A673 (cell line): ENCODE measurements around a stretch of chr6.

DNA sequence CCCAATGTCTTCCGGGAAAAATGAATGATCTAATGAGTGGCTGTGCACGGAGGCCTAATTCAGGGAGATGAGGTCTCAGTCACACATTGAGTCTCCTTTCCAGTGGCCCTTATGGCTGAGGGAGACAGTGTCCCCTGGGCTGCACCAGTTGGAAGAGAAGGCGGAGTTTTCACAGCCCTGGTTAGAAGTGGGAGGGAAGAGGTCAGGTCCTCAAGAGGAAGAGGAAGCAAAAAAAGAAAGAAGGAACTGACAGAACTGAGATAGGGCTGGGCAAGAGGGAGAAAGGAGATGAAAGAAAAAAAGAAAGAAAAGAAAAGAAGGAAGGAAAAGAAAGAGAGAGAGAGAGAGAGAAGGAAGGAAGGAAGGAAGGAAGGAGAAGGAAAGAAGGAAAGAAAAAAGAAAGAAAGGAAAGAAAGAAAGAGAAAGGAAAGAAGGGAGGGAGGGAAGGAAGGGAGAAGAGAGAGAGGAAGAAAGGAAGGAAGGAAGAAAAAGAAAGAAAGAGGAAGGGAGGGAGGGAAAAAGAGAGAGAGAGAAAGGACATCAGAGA, 5.1 kb upstream of the FUCA2 start:
- PRO-cap, result no peak

DNA sequence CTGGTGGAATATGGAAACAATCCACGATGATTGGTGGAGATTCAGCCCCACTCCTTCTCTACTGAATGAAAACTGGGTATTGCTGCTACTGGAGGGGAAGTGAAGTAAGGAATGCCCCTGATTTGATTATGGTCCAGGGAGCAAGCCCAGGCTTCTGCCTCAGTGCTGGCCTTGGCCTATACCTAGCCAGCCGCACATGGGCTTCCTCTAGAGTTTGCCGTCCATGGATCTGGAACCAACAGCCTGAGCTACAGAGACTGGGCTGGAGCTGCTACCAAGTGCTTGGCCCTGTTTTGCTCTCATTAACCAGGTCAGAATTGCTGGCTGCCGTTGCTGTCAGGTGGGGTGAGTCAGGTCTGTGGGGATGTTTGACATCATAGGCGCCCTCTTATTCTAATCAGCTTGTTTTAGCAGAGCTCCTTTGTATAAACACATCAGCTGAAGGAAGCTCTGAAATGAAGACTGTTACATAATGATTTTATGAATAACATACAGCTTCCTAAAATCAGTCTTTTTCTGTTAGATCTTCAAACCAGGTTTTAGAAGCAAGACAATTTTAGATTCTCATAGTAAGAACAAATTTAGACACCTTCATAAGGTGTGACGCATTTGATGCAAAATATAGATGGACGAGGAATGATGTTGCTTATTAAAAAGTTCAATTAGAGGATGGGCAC, 83.1 kb upstream of the PHACTR2 start:
- PRO-cap, result no peak

DNA sequence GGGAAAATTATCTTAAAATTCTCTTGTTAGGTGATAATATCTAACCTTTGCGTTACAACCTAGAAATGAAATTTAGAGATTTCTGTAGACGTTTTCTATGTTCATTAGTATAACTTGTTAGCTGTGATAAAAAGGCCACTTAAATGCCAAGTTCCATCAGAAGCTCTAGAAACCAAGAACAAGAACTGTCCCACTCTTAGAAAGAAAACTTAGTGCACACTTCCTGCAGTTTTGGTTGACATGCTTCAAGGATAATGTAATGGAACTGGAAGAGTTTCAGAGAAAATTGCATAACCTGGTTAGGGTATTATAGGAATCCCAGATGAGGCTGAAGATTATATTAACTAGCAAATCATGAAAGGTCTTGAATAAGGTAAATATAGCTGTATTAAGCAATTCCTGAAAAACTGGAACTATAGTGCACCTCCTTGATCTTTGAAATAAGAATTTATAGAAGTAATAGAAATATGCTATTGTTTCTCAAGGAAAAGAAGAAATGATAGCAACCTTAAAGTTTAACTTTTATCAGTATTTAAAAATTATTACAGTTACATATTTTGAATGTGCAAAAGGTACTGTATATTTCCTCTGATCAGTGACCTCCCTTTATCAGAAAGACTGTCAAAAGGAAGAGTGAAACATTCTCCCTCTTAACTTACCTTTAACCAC, 1.8 kb upstream of the PHACTR2 start:
- PRO-cap, result no peak

GRCh38 chr6:143707815-143708274, 30.1 kb downstream of the PHACTR2 start:
- PRO-cap, result no peak

DNA sequence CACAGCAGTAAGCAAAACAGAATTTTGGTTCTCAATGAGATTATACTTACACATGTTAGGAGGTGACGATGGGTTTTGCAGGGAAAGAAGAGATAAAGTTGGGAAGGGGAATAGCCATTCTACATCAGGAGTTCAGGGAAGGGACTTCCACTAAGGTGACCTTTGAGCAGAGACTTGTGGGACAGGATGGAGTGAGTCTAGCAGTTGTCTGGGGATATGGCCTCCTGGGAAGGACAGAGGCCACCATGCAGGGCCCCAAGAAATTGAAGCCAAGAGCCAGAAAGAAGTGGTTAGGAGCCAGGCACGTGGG, 66.6 kb downstream of the PHACTR2 start:
- PRO-cap, result no peak

DNA sequence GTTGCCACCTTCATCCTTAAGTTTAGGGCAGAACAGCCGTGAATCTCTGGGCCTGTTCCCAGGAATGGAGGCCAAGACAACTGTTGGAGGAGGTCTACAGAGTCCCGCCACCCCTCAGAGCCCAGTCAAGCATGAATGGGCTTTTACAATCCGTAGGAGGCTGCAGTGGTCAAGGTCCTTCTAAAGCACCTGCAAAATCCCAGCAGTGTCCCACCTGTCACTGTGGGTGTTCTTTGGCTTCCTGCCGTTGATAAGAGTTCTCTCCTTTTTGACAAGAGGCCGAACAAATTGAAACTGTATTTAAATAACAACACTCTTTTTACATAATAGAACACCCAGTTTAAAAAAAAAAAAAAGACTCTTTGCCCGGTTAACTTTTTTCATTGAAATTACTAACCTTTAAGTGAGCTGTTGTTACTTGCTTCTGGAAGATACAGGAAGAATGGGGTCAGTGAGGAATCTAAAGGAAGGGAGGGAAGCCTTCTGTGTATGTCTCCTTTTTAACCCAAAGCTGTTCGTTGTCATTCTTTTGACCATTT, 68.8 kb downstream of the PHACTR2 start:
- PRO-cap, result no peak

DNA sequence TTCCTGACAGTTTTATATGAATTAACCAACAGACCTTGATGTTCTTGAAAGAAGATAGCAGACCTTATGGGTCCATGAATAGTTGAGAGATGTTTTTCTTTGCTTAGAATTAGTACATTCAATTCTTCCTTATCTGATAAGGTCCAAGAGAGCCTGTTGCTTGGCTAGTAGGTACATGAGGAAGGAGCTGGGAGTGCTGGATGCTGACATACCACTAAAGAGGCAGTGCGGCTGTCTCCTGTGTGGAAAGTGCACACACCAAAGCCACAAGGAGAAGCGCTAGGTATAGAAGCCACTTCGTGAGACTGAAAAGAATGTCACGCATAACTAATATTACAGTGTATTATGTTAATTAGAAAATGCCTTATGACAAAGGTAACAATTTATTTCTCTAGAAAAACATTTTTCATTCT, 77.7 kb downstream of the PHACTR2 start:
- PRO-cap, result no peak

GRCh38 chr6:144064391-144064864, 30.9 kb downstream of the SF3B5 start:
- PRO-cap, result no peak

GRCh38 chr6:144152783-144153962, 2.9 kb downstream of the STX11 start:
- PRO-cap, result no peak

GRCh38 chr6:144171099-144171382, 20.7 kb downstream of the STX11 start:
- PRO-cap, result no peak

DNA sequence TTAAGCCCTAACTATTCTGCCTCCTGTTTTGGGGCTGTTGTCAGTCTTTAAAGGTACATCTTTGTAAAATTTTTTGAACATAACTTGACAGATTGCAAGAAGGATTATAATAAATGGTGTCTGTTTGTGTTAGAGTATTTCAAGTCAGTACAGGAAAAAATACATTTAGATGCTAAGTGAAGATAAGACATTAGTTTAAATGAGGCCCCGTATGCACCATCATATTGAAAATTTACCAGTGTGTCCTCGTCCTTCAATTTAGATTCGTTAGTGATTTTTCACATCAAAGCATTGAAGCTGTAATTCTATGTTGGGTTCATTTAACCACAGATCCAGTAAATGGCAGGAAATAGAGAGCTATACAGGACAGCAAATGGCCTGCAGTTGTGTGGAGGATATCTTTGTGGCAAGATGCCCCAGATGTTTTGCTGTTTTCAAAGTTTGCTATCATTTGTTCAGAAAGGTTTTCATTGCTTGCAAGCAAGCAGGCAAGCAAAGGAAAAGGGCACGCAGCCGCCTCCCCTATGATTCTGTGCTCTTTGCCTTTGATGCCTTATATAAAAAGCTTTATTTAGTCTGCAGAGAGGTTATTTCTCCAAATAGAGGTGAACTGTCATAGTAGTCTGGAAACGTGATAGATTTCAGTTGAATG, 66.1 kb downstream of the UTRN start:
- PRO-cap, result no peak

GRCh38 chr6:144659067-144660341, 374.4 kb downstream of the UTRN start:
- PRO-cap, result no peak

DNA sequence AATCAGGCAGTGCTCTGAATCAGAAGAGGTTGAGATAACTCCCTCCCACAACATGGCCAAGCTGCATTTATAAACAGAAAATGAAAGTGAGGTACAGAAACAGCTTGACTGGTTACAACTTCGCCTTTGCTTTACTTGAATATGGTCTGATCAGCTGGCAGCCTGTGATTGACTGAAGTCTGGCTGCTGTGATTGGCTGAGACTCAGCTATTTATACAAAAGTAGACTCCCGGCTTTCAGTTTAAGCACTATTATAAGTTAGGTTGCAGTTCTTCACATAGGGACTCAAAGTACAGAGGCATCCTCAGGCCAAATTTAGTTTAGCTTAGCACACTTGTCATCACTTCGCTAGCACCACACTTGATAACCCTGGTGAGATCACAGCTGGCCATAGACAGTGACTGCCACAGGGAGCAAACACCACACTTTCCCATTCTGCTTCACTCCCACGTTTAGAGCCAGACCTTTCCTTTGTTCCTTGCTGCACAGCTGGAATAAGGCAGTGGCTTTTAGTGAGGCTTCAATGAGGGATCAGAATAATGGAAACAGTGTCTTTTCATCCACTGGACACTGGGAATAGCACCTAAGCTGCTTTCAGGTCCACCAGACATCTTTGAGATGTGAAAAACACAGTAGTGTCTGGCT, 362.5 kb downstream of the EPM2A start:
- PRO-cap, result no peak

DNA sequence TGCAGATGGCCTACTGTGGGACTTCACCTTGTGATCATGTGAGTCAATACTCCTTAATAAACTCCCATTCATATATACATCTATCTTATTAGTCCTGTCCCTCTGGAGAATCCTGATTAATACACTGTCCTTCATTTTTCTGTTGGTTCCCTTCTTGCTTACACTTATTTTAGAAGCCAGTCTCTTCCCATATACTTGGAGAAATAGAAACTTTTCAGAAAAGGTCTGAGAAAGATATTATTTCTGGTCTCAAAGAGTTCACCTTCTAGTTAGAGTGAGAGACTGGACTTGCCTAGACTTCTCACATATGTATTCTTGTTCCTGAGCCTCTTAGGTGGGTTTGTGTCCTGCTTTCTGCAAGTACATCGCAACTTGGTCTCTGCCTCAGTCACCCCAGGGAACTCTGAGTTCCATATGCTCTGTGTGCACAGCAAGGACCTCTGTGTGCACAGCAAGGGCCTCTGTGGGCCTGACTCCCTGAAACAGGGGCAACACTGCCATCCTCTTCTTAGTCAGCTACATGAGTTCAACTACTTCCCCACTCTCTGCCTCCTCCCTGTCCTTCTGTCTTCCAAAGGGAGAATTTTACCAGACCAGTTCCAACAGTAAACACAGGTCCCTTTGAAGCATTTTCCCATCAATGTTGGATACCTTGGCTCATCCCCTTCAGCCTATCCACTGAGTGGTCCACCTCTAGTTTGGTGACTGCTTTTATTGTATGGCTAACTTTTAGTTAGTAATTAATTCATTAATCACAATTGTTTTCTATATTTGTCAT, 256.6 kb downstream of the ADGB start:
- PRO-cap, result no peak

GRCh38 chr6:147131781-147132208, 72.4 kb upstream of the STXBP5 start:
- PRO-cap, result no peak

DNA sequence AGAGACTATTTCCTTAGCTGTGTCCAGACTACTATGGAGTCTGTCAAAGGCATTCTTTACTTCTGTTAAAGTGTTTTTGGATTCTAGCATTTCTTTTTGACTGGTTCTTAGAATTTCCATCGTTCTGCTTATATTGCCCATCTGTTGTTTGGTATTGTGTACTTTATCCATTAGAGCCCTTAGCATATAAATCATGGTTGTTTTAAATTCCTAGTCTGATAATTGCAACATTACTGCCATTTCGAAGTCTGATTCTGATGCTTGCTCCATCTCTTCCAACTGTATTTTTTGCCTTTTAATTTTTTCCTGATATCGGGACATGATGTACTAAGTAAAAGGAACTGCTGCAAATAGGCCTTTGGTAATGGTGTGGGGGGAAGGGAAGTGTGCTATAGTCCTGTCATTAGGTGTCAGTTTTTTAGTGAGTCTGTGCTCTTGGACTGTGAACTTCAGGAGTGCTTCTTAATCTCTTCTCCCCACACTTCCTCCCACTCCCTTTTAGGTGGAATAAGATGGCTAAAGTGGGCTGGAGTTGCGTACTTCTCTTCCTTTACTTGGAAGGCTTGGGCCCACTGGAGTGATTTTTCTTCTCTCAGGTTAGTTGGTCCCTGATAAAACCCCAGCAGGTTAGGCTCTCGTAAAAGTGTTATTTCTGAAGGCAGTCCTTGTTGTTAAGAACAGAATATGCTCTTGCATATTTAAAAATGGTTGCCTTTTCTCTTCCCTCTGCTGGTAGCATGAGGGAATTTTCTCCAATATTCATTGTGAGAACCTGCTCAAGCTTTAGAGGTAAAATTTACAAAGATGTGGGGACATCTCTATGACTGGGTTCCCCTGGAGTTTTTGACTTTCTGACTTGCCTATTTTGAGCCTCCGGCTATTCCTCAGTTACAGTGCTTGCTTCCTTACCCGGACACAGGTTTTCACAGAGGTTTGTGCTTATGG, 18.1 kb downstream of the STXBP5 start:
- PRO-cap, result no peak

- PRO-cap, result no peak
These were observed 46.4 kb downstream of the STXBP5 start for GRCh38 chr6:147250262-147251470.

GRCh38 chr6:147260172-147261282, 56.3 kb downstream of the STXBP5 start:
- PRO-cap, result no peak

DNA sequence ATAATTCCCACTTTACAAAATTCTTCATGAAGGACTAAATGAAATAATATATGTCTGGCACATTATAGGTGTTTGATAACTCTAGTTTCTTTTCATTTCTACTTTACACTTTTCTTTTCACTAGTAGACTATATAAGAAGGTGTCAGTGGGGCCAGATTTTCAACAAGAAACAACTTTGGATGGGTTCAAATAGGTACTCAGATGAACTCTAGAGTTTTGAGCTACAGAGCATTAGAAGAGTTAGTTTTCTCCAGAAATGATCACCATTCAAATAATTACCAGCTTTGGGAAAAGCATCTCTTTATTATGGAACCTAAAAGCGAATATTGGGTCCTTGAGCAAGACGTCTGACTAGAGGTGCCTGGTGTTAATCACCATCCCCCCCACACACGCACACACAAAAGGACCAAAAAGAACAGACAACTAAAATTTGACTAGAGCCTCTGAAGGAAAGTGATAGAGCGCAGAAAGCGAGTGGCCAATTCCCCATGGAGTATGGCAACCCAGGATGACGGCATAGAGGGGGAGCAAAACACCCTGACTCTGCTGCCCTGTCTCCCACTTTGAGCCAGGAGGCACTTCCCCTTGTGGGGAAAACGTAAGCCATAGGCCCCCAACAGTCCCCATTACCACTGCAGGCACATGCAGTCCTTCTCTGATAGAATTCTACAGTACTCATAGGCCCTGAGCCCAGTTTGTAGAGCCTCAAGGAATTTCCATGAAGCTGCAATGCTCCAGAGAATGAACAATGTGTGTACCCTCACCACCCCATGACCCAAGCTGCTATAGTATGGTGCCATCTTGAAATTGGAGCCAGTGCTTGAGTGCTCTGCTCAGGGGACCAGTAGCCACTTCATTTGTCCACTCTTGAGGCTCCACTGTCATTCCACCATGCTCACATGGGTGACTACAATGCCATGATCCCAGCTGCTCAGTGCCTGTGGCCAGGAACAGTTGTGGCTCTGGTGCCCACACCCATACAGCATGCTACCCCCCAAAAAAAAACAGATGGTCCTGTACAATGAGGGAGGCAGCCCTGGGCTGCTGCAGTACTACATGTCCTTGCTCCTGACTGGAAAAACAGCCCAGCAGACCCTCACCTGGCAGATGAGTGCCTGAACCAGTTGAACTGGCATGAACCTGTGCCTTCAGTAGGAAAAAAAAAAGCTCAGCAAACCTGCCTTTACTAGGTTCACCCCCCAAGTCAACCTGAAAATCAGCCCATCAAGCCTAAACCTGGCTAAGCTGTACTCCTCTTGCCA, 91.3 kb downstream of the STXBP5 start:
- PRO-cap, result no peak

DNA sequence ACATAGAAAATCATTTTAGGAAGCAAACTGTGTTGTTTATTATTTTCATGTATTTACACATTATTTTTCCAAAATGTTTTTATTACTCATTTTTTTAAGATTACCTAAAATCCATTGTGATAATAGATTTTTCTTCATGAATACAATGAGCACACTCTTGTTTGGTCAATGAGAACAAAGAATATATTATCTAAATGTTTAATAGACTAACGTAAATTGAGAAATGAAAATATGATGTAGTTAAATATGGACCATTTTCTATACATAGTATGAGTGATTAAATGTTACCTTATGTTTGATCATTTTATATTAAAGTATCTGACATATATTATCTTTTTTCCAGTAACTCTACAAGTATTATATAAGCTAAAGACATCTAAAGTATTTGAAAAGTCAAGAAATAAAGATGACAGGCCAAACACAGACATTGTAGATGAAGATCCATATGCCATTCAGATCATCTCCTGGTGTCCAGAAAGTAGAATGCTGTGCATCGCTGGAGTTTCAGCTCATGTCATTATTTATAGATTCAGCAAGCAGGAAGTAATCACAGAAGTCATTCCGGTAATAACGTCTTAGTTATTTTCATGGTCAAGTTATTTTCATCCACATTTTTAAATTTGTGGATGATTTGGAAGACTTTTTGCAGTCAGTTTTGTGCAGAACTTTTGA, 111.1 kb downstream of the STXBP5 start:
- PRO-cap, result no peak